HepG2 (cell line): ENCODE results near the gene UCHL1.

GRCh38 chr4:39408986-39409246 lies 2.2 kb downstream of the KLB start:
CAGE:
- cytosol, long polyA minus RNA: no peak
- cytosol, long polyA plus RNA: no peak
- long polyA plus RNA: no peak
- nucleus, long polyA minus RNA: no peak
- nucleus, long polyA plus RNA: no peak

DNA sequence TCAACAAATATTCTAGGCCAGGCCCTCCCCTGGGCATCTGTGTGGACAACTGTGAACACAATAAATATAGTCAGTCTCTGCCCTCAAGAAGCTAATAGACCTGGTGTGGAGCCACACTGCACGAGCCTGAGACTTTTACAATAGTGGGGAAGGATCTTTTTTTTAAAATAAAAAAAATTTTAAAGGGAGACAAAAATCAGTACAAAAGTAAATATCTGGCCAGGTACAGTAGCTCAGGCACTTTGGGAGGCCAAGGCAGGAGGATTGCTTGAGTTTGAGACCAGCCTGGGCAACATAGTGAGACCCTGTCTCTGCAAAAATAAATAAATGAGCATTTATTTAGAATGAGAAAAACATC lies 16.9 kb downstream of the KLB start:
- RRBS, 2 experiments: no CpG with 5 or more reads among the region's 1 CpG
CAGE:
- cytosol, long polyA minus RNA: no peak
- cytosol, long polyA plus RNA: no peak
- long polyA plus RNA: no peak
- nucleus, long polyA minus RNA: start-site peak on the plus strand centred at position 67 of the sequence, 558 bp wide, 17 reads
- nucleus, long polyA plus RNA: no peak

DNA sequence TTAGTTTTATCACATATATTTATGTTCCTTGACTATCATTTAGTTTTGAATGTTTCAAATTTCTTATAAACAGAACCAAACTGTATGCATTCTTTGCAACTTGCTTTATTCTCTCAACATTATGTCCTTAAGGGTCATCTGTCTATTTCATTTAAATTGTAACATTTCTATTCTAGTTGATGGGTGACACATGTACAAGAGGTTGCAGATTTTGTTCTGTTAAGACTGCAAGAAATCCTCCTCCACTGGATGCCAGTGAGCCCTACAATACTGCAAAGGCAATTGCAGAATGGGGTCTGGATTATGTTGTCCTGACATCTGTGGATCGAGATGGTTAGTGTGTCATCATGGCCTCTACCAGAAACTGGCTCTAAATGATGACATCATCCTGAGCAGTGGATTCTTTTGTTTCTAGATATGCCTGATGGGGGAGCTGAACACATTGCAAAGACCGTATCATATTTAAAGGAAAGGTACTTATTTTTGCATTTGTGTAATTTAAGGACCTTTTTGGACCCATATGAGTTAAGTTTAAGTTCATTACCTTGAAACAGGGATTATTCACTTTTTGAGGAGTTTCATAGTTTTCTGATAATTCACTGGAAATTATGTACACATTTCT lies 6.1 kb downstream of the LIAS start:
- RRBS, 2 experiments: no CpG with 5 or more reads among the region's 2 CpGs
CAGE:
- cytosol, long polyA minus RNA: no peak
- cytosol, long polyA plus RNA: no peak
- long polyA plus RNA: no peak
- nucleus, long polyA minus RNA: no peak
- nucleus, long polyA plus RNA: no peak

DNA sequence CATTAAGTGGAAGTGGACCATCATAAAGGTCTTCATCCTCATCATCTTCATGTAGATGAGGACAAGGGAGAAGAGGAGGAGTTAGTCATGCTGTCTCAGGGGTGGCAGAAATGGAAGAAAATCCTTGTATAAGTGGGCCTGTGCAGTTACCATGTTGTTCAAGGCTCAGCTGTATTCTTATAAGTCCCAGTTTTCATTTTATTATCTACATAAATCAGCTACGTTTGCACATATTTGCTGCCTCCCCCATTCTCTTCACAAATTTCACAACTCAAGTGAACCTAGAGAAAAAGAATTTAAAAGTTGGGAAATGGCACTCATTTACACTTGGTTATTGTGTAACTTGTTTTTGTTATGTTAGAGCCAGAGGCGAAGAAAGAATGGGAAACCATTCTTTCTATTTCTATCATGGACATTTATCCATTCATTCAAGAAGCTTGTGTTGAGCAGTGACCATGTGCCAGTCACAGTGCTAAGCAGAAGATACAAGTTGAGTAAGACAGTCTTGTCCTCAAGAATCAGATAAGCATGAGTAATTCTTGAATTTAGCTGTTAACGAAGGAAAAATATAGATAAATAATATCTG lies 13.5 kb downstream of the LIAS start:
- RRBS, 2 experiments: no CpG with 5 or more reads among the region's 3 CpGs
CAGE:
- cytosol, long polyA minus RNA: no peak
- cytosol, long polyA plus RNA: no peak
- long polyA plus RNA: no peak
- nucleus, long polyA minus RNA: no peak
- nucleus, long polyA plus RNA: no peak

GRCh38 chr4:39538882-39539567 lies 11.8 kb upstream of the UGDH start:
- RRBS, 2 experiments: no CpG with 5 or more reads among the region's 6 CpGs
CAGE:
- cytosol, long polyA minus RNA: no peak
- cytosol, long polyA plus RNA: no peak
- long polyA plus RNA: no peak
- nucleus, long polyA minus RNA: no peak
- nucleus, long polyA plus RNA: no peak

DNA sequence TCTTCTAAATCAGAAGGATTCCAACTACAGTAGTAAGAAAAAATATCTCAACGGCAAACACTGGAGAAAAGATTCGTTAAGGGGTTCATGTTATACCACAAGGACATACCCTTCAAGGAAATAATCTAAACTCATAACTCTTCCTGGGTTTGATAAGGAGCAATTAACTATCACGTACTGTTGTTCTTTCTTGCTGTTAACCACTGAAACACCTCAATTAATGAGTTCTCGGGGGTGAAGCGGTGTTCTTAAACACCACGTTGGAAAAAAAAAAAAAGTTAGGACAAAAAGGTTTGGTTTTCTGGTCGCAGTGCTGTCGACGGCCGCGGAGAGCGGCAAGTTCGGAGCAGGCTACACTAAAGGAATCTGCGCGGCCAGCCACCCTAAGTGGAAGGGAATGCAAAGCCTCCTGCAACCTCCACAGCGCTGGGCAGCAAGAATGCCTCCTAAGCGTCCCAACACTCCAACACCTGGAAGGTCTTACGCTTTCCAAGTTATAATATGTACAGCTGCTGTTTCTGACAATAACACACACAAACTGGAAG lies 1.3 kb downstream of the SMIM14 start:
- RRBS, 2 experiments: no CpG with 5 or more reads among the region's 18 CpGs
CAGE:
- cytosol, long polyA minus RNA: no peak
- cytosol, long polyA plus RNA: no peak
- long polyA plus RNA: no peak
- nucleus, long polyA minus RNA: no peak
- nucleus, long polyA plus RNA: no peak

GRCh38 chr4:39637881-39637997 lies 926 bp downstream of the SMIM14 start:
- RRBS, 2 experiments: no CpG with 5 or more reads among the region's 4 CpGs
CAGE:
- cytosol, long polyA minus RNA: no peak
- cytosol, long polyA plus RNA: no peak
- long polyA plus RNA: no peak
- nucleus, long polyA minus RNA: no peak
- nucleus, long polyA plus RNA: no peak

DNA sequence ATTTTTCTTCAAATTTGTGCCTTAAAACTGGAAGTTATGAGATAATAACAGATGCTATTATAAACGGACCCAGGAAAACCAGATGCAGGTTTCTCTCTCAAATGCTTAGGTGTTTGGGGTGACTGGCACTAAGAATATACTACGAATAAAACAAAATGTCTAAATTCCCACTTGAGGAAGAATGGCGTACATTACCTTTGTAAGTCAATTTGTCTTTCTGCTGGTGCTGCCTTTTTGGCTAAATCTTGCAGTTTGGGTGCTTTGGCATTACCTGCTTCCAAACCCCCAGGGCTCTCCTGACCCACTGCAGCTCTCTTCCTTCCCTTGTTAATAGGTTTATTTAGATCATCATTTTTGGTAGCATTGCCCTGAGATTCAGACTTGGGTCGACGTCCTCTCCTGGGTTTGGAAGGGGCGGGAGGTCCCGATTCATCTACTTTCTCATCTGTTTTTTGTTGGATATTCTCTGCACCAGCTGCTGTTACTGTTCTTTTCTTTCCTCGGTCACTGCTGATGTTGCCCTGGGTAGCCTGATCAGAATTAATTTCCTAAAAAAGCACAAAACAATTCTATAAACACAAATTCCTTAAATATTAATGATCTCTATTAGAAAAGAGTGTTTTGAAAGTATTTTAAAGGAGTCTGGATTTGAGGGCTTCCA lies 139.9 kb downstream of the UBE2K start:
- RRBS, 2 experiments: no CpG with 5 or more reads among the region's 8 CpGs
CAGE:
- cytosol, long polyA minus RNA: no peak
- cytosol, long polyA plus RNA: no peak
- long polyA plus RNA: no peak
- nucleus, long polyA minus RNA: start-site peak on the plus strand centred at position 301 of the sequence, 23 bp wide, 10 reads
- nucleus, long polyA plus RNA: no peak

GRCh38 chr4:39863180-39863990 lies 114.3 kb downstream of the PDS5A start:
- RRBS, 2 experiments: no CpG with 5 or more reads among the region's 7 CpGs
CAGE:
- cytosol, long polyA minus RNA: no peak
- cytosol, long polyA plus RNA: no peak
- long polyA plus RNA: no peak
- nucleus, long polyA minus RNA: start-site peak on the minus strand at chr4:39863663-39863735, 23 reads
- nucleus, long polyA plus RNA: no peak

DNA sequence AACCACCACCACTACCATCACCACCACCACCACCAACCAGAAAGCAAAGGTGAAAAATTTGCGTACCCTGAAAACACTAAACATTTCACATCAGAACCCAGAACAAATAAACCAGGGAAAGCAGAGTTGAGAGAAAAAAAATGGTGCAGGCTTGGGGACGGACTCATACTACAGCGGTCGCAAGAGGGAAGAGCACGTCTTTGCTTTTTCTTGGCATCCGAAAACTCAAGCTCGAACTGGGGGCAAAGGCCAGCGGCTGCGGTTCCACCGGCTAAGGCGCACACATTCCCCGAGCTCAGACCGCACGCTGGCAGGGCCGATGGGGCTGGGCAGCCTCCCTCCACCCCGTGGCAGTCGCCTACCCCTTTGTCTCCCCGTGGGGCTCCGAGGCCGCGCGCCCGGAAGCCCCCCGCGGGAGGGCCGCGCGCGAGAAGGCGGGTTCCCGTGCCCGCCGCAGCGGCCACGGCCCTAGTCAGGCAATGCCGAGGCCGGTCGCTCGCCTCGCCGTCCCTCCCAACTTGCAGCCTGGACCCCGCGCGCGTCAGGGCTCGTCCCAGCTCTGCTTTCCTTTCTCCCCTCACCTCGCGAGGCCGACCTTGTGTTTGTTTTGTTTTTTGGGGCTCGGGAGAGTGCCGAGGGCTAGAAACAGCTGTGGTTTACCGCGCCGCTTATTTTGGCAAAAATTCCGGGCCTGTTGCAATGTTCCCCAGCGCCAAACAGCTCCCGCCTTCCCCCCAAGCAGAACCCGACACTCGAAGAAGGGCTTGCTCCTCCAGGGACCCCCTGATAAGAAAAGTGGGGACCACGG lies 739 bp upstream of the N4BP2 start:
- RRBS, 2 experiments: under 1 to 2% methylated on average over 11 of the region's 60 CpGs
CAGE:
- cytosol, long polyA minus RNA: no peak
- cytosol, long polyA plus RNA: no peak
- long polyA plus RNA: no peak
- nucleus, long polyA minus RNA: no peak
- nucleus, long polyA plus RNA: no peak

DNA sequence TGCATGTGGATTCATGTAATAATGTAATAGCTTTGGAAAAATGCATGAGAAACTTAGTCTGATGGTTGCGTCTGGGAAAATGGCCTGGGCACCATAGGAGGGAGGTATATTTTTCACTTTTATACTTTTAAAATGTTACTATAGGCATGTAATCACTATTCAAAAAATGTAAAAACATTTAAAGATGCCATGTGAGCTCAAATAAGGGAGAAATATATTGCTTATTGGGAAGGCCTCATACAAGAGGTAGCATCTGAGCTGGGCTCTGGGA lies 22.6 kb downstream of the RHOH start:
- RRBS, 2 experiments: no CpG with 5 or more reads among the region's 1 CpG
CAGE:
- cytosol, long polyA minus RNA: no peak
- cytosol, long polyA plus RNA: no peak
- long polyA plus RNA: no peak
- nucleus, long polyA minus RNA: no peak
- nucleus, long polyA plus RNA: no peak

GRCh38 chr4:40327233-40327784 lies 7.8 kb upstream of the CHRNA9 start:
- RRBS, 2 experiments: no CpG with 5 or more reads among the region's 5 CpGs
CAGE:
- cytosol, long polyA minus RNA: no peak
- cytosol, long polyA plus RNA: no peak
- long polyA plus RNA: no peak
- nucleus, long polyA minus RNA: no peak
- nucleus, long polyA plus RNA: no peak

- RRBS, 2 experiments: no CpG with 5 or more reads among the region's 6 CpGs
CAGE:
- cytosol, long polyA minus RNA: no peak
- cytosol, long polyA plus RNA: no peak
- long polyA plus RNA: no peak
- nucleus, long polyA minus RNA: no peak
- nucleus, long polyA plus RNA: no peak
Measured at GRCh38 chr4:40495169-40495887, 134.3 kb downstream of the RBM47 start.

DNA sequence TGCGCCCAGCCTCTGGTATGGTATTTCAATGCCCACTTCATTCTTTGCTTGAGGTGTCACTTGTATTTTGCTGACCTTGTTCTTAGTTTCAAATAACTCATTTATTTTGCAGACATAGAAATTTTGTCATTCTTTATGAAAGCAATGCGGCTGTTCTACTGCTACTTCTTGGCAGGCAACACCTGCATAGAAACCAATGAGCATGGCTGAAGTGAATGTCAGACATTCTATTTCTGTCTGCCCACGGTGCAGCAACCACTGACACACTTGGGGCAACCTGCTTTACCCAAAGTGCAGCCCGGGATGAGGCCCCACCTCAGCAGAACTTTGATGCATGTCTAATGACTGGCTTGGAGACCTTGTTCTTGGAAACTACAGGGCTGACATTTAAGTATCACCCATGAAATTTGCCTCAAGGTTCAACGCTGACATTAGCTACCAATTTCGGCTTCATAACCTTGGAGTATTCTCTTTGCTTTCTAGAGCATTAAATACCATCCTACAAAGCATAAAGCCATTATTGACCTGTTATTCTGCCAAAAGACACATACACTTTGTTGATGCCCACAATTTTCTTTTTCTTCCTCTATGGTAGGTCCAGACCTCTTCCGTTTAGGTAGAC lies 93.6 kb downstream of the RBM47 start:
- RRBS, 2 experiments: no CpG with 5 or more reads among the region's 7 CpGs
CAGE:
- cytosol, long polyA minus RNA: no peak
- cytosol, long polyA plus RNA: no peak
- long polyA plus RNA: no peak
- nucleus, long polyA minus RNA: no peak
- nucleus, long polyA plus RNA: no peak

GRCh38 chr4:40586594-40587161 lies 43.0 kb downstream of the RBM47 start:
- RRBS, 2 experiments: no CpG with 5 or more reads among the region's 12 CpGs
CAGE:
- cytosol, long polyA minus RNA: no peak
- cytosol, long polyA plus RNA: no peak
- long polyA plus RNA: no peak
- nucleus, long polyA minus RNA: no peak
- nucleus, long polyA plus RNA: no peak

DNA sequence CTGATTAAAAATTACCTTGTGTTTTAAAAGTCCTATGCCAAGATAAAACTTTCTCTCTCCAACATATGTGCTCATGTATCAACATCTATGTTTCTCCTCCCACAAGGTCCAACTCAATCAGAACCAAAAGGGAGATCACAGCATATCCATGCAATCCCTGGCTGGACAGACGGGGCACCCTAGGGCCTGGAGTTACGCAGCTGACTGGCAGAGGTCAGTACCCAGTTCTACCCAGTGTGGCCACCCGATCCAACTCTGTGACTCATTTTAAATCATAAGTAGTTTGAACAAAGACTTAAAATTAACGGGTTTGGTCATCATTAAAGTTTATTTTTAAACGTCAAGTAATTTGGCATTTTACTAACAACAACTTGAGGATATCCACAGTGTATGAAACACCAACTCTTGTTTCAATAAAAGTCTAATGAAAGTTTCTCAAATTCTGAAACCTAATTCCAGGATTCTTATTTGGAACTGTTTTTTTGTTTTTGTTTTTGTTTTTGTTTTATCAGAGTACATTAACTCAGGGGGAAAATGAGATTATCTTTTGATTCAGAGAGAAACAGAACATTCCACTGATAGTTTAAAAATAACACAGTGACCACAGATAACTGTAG lies 59.5 kb downstream of the APBB2 start:
- RRBS, 2 experiments: no CpG with 5 or more reads among the region's 5 CpGs
CAGE:
- cytosol, long polyA minus RNA: no peak
- cytosol, long polyA plus RNA: no peak
- long polyA plus RNA: no peak
- nucleus, long polyA minus RNA: no peak
- nucleus, long polyA plus RNA: no peak

DNA sequence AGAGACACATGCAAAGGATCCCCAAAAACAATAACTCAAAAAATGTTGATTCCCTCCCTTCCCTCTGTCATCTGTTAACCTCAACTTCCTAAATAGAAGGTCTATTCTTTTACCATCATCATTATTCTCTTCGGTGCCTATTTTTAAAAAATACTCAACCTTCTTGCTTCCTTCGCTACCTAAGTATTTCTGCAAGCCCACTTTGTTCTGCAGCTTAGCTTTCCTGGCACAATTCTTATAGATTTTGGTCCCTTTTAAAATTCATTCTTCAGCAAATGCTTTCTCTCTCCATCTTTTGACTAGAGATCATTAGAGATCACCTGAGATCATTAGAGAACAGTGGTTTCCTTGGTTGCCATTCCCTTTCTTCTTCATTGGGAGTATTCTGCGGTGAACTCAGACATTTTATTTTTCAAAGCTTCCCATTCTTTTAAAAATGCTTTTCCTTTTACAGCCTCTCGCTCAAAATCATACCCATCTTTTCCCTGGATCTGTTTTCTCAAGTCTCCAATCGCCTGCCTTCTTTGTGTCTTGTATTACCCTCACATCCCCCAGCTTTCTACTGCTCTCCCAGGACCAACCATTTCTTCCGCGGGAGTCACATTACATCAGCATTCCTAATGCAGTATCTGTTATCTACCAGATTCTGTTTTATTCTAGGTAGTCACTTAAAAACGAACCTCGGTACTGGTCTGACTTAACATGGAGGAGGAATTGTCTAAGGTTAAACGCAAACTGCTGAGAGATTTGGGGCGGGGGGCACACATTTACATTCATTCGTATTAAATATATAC lies 766 bp upstream of the UCHL1 start:
- RRBS, 2 experiments: no CpG with 5 or more reads among the region's 12 CpGs
CAGE:
- cytosol, long polyA minus RNA: no peak
- cytosol, long polyA plus RNA: no peak
- long polyA plus RNA: no peak
- nucleus, long polyA minus RNA: no peak
- nucleus, long polyA plus RNA: no peak

- RRBS, 2 experiments: 32% methylated on average over 14 of the region's 39 CpGs
CAGE:
- cytosol, long polyA minus RNA: no peak
- cytosol, long polyA plus RNA: no peak
- long polyA plus RNA: no peak
- nucleus, long polyA minus RNA: no peak
- nucleus, long polyA plus RNA: no peak
Measured at GRCh38 chr4:41256559-41257083, at the start of gene UCHL1. UCHL1 (plus strand) TSS chr4:41256928.

GRCh38 chr4:41327607-41328150 lies 71.0 kb downstream of the UCHL1 start:
- RRBS, 2 experiments: no CpG with 5 or more reads among the region's 7 CpGs
CAGE:
- cytosol, long polyA minus RNA: no peak
- cytosol, long polyA plus RNA: no peak
- long polyA plus RNA: no peak
- nucleus, long polyA minus RNA: no peak
- nucleus, long polyA plus RNA: no peak

GRCh38 chr4:41359428-41359755 lies 102.7 kb downstream of the UCHL1 start:
- RRBS, 2 experiments: no CpG with 5 or more reads among the region's 5 CpGs
CAGE:
- cytosol, long polyA minus RNA: no peak
- cytosol, long polyA plus RNA: no peak
- long polyA plus RNA: no peak
- nucleus, long polyA minus RNA: no peak
- nucleus, long polyA plus RNA: no peak